GM06990 (cell line): Measurements from ENCODE around the gene PSMD9.

GRCh38 chr12:121419908-121420448, 20.1 kb downstream of the RNF34 start:
- RRBS: no CpG with 5 or more reads among the region's 6 CpGs

DNA sequence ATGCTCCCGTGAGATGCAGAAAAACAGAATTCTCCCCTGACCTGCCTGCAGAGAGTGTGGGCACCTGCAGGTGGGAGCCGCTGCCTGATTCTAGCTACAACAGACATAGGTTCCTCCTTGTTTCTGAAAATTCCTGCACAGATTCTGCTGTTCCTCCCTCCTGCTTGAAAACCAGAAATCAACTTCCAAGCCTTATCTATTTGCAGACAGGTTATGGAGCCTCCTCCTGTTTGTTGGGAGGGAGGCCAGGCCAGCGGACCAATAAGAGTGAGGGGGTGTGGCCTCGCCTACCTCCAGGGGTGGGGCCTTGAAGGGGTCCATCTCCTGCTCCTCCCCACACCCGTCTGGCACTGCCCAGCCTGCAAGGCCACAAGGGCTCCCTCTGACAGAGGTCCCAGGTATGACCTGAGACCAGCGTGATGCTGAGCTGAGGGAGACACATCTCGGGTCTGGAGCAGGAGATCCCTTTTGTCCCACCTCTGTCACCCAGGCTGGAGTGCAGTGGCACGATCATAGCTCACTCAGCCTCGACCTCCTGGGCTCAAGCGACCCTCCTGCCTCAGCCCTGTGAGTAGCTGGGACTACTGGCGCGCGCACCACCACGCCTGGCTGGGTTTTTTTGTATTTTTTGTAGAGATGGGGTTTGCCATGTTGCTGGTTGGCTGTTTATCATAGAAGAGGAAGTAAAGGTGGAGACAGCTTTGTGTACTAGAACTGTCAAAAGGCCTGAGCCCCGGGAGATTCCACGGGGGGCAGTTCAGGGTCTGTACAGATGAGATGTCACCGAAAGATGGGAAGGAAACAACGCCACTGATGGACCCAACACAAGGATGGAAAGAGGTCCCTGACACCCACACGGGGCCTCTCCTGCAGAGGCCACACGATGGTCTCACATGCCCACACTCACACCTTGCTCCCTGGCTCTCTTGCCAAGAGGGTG, 66.9 kb downstream of the KDM2B start:
- RRBS: no CpG with 5 or more reads among the region's 20 CpGs

DNA sequence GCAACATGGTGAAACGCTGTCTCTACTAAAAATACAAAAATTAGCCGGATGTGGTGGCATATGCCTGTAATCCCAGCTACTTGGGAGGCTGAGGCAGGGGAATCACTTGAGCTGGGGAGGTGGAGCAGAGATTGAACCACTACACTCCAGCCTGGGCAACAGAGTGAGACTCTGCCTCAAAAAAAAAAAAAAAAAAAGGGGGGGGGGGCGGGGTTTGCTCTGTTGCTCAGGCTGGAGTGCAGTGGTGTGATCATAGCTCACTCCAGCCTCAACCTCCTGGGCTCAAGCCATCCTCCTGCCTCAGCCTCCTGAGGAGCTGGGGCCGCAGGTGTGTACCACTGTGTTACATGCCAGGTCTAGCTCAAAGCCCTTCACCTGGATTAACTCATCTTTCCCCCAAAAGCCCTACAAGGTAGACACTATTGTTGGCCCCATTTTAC, 5.8 kb downstream of the RHOF start:
- RRBS: no CpG with 5 or more reads among the region's 4 CpGs

- RRBS: no CpG with 5 or more reads among the region's 13 CpGs
Observed at GRCh38 chr12:121798158-121798796, 4.8 kb upstream of the RHOF start.

DNA sequence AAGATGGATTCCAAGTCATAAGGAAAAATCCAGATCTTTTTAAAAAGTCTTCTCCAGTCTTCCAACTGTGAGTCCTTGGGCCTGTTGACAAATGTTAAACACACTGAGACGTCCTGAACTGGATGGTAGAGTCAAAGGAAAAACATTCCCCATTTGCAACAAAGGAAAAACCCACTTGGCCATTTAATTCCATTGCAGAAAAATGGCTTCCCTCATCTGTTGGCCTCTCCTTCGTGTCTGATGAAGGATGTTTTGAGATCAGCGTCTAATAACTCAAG, 1.2 kb upstream of the SETD1B start:
- RRBS: no CpG with 5 or more reads among the region's 3 CpGs

GRCh38 chr12:121816879-121818090, 13.5 kb downstream of the SETD1B start:
- RRBS: 96% methylated on average over 17 of the region's 69 CpGs

- RRBS: 93% methylated on average over 7 of the region's 39 CpGs
Observed at GRCh38 chr12:121823333-121824492, 19.9 kb downstream of the SETD1B start.

GRCh38 chr12:121888360-121889520, at the start of gene PSMD9:
PSMD9 (plus strand) TSS chr12:121888790.
- RRBS: 3% methylated on average over 8 of the region's 75 CpGs

- RRBS: 10% methylated on average over 1 of the region's 5 CpGs
Observed at GRCh38 chr12:122008757-122009078, 13.0 kb upstream of the BCL7A start.

- RRBS: no CpG with 5 or more reads among the region's 15 CpGs
Observed at GRCh38 chr12:122067911-122068569, 10.5 kb upstream of the MLXIP start.

- RRBS: no CpG with 5 or more reads among the region's 13 CpGs
Observed at GRCh38 chr12:122143590-122144615, 30.1 kb downstream of the IL31 start.

GRCh38 chr12:122145716-122146310, 28.2 kb downstream of the IL31 start:
- RRBS: 55% methylated on average over 6 of the region's 16 CpGs

- RRBS: no CpG with 5 or more reads among the region's 12 CpGs
Observed at GRCh38 chr12:122261083-122261678, 5.1 kb downstream of the VPS33A start.

DNA sequence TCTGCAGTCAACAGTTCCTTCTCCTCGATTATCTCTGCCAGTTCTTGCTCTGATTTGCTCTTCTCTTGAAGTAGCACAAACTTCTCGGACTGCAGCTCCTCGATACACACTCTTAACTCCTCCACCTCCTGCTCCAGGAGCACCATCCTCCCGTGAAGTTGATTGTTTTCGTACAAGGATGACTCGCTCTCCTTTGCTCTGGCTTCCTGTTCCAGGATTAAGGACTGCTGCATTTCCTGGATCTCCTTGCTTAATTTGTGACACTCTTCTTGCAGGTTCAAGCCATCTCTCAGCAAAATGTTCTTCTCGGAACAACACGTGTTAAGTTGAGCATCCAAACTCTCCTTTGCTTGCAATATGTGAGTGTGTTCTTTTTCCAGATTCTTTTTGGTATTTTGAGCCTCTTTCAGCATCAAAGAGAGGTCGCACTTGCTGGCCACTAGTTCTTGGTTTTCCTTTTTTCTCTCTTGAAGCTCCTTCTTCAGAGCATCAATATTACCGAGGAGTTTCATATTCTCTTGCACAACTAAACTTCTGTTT, 56.3 kb upstream of the VPS33A start:
- RRBS: no CpG with 5 or more reads among the region's 10 CpGs

- RRBS: no CpG with 5 or more reads among the region's 15 CpGs
Observed at GRCh38 chr12:122323163-122323665, 56.9 kb upstream of the VPS33A start.

DNA sequence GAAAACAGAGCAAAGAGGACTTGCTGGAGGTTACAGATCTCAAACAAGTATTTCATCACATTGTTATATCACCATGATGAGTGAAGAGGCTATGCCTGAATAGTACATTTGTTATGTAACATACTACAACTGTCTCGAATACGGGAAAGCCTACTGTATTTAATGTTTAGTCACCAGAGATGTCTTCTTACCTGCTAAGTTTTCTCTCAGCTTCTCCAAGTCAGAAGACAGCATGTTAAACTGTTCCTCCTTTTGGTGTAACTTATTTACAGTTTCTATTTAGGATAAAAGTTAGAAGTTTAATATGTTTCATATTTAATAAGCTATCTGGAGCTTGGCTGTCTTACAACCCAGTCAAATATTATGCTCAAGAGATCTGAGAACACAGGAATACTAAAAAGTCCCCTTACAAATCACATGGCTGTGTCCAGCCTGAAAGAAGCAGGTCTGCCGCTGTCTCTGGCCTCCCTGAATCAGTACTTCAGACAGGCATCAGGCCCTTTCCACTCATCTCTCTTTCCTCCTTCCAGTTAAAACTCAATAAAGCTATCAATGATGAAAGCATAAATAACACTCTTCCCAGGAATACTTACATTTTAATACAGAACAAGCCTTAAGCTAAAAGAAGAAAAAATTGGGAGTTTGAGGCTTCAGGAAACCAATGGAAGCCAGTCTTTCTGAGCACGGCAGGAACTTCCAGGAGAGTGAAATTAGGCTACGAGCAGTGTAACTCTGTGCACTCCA, 67.7 kb upstream of the VPS33A start:
- RRBS: no CpG with 5 or more reads among the region's 5 CpGs

GRCh38 chr12:122385623-122385822, 36.9 kb downstream of the CLIP1 start:
- RRBS: no CpG with 5 or more reads among the region's 2 CpGs

GRCh38 chr12:122398924-122399890, 23.3 kb downstream of the CLIP1 start:
- RRBS: no CpG with 5 or more reads among the region's 12 CpGs

GRCh38 chr12:122475546-122476516, 24.9 kb downstream of the ZCCHC8 start:
- RRBS: no CpG with 5 or more reads among the region's 5 CpGs

- RRBS: no CpG with 5 or more reads among the region's 6 CpGs
Observed at GRCh38 chr12:122502897-122503381, 2.2 kb upstream of the ZCCHC8 start.